Metanephros (tissue), 2 donors: ENCODE data around the gene NUTM2E.

GRCh38 chr10:79084882-79085713 is 16.3 kb downstream of the ZMIZ1 start:
- RAMPAGE, long total RNA = no peak

DNA sequence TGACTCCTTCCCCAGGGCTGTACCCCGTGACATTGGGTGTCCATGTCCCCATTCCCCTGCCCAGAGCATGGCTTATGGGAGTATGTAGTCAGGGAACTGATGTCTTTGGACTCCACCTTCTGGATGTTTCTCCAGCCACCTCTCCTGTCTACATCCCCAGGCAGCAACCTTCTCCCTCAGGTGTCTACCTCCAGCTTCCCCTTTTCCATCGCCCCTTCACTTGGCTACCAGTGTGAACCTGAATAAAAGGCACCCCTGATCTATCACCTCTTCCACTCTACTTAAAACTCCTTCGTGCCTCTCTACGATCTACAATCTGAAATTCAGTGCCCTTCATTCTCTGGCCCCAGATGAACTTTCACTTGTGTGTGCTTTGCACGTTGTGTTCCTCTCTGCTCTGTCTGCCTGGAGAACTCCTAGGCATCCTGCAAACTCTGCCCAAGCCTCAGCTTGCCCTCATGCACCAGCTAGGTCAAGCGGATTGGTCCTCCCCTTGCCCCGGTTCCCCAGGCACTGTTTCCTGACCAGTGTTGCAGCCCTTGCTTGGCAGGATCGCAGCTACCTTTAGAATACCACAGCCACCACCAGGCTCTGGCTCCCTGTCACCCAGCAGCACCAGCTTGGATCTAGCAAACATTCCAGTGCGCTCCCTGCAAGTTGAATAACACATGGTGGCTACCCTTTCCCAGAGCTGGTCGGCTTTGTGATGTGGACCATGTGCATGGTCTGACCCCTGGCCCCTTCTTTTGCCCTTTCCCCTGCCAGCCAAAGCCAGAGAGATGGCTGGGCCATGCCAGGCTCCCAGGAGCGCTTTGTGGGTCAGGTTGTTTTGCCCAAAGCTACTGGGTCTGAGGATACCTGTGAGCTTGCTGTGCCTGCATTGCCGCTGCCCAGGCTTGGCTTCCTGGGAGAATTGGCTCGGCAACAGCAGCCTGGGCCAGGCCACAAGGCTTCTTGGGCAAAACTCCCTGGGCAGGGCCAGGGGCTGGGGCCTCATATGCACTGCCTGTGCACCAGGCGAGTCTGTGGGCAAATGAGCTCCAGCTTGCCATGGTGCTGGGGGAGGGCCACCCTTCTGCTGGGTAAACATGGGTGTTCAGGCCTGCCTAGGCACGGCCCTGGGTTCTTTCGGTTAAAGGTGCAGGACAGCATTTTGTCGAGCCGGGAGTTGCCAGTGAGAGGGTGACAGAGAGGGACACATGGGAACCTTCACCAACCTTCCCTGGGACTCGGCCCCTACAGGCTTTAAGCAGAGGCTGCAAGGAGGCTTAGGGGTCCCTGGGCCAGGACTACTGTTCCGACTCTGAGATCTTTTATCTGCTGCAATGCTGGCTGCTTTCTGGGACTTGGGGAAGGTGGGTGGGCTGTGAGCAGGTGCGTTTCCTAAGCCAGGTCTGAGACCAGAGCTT is 19.1 kb downstream of the ZMIZ1 start:
- RAMPAGE, long total RNA = no peak

DNA sequence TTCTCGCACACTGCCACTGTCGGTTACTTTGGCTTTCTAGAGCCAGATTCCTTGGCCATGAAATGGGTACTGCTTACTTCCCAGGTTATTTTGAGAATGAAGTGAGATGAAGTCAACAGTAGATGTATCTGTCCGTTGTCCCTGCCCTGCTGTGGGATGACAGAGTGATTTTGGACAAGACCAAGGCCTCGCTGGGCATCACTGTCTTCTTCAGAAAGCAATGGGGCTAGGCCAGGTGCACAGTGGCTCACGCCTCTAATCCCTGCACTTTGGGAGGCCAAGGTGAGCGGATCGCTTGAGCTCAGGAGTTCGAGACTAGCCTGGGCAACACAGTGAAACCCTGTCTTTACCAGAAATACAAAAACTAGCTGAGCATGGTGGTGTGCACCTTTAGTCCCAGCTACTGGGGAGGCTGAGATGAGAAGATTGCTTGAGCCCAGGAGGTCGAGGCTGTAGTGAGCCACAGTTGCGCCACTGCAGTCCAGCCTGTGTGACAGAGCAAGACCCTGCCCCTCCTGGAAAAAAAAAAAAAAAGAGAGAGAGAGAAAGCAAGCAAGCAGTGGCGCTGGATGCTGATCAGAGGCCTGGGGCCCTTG is 25.8 kb downstream of the ZMIZ1 start:
- RAMPAGE, long total RNA = no peak

GRCh38 chr10:79118582-79119497 is 50.1 kb downstream of the ZMIZ1 start:
- RAMPAGE, long total RNA = no peak

DNA sequence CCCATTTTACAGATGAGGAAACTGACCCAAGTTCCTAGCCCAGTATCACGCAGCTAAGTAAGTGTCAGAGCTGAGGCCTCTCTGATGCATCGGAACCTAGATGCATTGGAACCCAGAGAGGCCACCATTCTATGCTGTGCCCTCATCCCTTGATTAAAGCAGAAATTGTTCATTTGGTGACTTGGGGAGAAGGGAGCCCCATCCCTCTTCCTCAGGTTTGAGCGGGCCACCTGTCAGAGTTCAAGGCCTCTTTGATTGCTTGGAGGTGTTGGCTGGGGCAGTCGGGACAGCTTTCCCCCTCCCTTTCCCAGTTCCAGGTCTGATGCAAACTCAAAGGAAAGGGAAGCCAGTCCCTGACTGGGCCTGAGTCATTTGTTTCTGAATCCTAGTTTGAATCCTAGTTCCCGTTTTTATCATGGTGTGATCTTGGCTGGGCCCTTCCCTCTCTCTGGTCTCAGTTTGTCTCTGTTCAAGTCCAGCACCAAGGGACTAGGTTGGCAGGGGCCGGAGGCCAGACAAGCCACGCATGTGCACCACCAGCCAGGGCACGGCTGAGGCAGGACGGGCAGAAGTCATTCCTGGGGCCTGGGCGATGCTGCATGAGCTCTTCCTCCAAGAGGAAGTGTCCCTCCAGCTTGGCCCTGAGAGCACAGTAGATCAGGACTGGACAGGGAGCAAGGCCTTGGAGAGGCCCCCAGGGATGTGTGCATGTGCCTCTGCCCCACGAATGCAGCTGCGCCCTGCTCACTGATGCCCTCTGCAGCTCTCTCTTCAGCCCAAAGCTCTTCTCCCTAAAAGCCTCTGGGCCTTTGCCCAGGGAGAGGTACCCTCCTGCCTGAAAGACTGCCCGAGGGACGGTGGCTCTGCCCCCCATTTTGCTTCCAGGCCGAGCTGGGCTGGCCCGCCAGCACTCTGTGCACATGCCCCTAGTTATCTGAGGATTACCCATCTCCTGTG is 86.5 kb downstream of the ZMIZ1 start:
- RAMPAGE, long total RNA = no peak

- RAMPAGE, long total RNA = no peak
Measured at GRCh38 chr10:79182428-79183376, 113.9 kb downstream of the ZMIZ1 start.

DNA sequence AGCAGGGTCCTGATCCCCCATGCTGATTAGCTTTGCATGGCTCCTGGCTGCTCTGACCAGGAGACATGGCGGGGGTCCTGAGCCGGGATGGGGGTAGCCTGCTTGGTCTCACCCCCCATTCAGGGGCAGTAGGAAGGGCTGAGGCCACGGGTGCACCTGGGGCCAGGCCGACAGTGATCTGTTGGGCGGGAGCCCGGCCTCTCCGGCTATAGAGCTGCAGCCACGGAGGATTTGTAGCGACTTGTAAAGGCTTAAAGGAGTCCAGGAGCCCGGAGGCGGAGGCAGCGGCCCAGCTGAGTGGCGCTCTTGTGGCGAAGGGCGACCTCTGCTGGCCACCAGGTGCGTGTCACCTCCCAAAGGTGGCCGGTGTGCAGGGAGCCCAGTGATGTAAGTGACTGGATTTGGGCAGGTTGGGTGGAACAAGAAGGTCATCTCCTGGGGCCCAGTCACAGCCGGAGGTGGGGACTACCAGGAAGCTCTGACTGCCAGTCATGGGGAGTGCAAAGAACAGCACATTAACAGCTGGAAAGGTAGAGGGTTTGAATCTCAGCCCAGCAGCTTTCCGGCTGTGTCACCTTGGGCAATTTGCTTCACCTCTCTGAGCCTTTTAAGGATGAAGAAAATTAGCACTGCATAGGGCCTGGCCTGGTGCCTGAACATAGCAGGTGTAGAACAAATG is 126.7 kb downstream of the ZMIZ1 start:
- RAMPAGE, long total RNA = no peak

GRCh38 chr10:79237342-79238552 is 109.5 kb upstream of the PPIF start:
- RAMPAGE, long total RNA = no peak

- RAMPAGE, long total RNA = no peak
Measured at GRCh38 chr10:79246598-79247468, 100.4 kb upstream of the PPIF start.

DNA sequence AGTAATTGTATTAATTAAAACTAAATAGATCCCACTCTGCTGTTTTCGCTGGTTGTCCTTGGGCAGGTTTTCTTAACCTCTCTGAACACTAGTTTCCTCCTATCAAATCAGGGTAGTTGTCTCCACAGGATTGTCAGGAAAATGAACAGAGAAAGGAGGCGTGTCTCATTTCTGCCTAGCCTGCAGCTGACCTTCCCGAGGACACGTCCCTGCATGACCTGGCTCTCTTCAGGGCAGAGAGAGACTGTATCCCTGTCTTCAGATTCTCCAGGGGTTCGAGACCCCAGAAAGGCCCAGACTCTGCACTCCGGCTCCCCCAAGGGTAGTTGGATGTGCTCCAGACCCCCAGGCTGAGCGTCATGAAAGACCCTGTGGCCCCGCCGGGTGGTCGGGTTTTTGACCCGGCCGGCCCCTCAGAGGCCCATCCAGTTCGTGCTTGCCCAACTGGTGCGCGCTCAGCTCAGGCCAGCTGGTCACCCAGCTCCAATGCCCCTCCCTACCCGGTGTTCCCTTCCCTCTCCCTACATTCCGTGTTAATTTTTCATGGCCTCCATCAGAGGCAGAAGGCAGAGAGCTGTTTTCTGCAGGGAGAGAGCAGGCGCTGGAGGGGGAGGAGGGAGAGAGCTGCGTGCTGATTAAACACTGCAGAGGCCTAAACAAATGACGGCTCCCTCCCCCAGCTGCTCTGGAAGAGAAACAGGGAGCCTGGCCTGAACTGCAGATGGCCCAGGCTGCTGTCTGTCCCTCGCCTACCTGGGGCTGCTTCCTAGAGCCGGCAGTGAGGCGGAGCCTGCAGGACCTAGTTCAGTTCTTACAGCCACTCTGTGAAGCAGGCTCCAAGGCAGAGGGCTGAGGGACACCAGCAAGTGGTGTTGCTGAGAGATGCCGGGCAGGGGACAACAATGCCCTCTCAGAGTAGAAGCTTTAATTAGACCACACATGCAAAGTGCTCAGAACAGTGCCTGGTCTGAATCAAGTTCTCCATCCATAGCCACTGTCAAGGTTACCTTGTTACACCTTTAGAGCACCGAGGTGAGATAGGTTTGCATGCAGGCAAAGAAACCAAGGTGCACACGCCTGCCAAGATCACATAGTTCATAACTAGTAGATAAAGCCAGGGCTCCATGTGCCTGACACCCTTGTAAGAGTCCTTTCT is 86.1 kb upstream of the PPIF start:
- RAMPAGE, long total RNA = no peak

GRCh38 chr10:79293163-79293739 is 54.0 kb upstream of the PPIF start:
- RAMPAGE, long total RNA = no peak

DNA sequence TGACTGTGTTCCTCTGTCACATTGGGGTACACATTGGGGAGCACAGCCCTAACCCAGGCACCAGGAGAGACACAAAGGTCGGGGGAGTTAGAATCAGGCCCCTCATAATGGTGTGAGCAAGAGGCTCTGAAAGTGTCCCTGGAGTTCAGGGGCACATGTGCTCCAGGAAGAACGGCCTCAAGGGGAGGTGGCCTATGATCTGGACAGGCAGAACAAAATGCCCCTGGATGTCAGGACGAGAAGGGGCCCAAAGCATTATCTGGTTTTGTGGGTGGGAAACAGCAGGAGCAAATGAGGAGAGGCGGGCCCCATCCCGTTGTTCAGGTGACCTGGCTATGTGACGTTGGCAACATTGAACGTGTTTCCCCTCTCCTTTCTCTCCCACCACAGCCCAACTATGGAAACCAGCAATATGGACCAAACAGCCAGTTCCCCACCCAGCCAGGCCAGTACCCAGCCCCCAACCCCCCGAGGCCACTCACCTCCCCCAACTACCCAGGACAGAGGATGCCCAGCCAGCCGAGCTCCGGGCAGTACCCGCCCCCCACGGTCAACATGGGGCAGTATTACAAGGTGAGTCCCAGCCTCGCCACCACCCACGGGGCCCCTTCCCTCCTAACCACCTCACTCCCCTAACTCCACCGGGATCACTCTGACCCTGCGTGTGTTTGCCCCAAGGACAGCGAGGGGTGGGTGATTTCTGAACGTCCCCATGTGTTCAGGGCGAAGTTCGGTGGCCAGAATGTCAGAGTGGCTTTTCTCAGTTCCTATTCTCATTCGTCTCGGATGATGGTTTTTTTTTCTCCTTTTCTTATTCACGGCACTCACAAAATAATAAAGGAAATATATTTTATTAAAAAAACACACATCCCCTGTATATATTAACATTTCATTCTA is 50.9 kb upstream of the PPIF start:
- RAMPAGE, long total RNA = no peak

DNA sequence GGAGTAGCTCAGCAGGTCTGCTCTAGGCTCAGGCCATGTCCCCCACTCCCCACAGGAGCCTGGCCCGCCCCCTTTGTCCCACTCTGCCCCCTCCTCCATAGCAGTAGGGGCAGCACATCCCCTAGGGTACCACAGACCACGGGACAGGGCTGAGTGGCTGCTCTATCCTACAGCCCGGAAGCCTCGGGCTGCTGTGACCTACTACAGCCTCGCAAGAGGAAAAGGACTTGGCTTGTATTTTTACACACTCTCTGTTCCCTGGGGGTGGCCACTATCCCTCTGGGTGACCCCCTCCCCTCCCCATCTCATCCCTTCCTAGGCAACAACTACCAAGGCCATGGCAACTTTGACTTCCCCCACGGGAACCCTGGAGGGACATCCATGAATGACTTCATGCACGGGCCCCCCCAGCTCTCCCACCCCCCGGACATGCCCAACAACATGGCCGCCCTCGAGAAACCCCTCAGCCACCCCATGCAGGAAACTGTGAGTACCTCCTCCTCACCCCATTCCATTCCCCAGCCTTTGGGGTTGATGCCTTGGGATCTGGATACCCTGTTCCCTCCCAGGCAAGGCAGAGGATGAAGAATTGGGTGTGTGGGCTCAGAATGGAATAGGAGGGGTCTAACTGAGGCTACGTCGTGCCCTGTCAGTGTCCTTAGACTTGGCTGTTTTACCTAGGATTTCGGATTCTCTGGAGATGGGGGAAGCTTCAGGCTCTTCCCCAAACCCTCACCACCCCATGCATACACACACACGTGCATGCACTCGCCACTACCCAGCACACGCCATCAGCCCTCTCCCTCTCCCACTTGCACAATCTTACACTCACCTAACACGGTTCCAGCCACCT is 40.0 kb upstream of the PPIF start:
- RAMPAGE, long total RNA = no peak

DNA sequence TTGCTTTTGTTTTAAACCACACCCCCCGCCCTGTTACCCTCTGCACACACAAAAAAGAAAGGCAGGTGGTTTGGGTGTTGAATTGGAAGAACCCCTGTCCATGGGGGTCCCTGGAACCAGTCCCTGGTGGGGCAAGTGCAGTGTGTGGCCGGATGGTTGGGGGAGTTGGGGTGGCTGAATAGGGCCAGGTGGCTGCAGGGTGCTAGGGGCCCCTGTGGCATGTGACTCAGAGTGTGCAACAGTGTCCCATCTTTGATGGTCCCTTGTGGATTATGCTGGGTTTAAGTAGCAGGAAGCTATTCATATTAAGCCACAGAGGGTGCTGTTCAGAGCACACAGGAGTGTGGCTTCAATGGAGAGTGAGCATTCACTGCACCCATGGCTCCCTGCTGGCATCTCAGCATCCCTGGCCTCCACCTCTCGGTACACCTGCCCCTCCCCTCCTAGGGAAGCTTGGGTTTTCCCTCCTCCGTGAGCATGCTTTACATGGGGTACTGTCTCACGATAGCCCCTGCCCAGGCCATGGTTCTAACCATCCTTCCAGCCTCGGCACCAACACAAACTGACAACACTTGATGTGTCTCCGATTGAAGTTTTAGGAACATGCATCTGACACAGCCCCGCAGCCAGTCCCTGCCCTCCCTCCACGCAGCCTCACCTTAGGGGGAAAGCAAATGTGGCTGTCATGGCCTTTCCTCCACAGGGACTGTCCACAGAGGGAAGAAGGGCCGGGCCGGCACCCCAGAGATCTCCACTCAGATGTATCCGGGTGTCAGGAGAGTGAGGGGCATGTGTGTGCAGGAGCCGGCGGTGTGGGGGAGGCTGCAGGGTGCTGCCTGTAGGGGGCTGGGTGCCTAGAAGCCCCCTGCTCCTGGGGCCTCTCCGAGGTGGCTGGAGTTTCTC is 30.4 kb upstream of the PPIF start:
- RAMPAGE, long total RNA = no peak

- RAMPAGE, long total RNA = no peak
Measured at GRCh38 chr10:79384228-79385113, 37.2 kb downstream of the PPIF start.

DNA sequence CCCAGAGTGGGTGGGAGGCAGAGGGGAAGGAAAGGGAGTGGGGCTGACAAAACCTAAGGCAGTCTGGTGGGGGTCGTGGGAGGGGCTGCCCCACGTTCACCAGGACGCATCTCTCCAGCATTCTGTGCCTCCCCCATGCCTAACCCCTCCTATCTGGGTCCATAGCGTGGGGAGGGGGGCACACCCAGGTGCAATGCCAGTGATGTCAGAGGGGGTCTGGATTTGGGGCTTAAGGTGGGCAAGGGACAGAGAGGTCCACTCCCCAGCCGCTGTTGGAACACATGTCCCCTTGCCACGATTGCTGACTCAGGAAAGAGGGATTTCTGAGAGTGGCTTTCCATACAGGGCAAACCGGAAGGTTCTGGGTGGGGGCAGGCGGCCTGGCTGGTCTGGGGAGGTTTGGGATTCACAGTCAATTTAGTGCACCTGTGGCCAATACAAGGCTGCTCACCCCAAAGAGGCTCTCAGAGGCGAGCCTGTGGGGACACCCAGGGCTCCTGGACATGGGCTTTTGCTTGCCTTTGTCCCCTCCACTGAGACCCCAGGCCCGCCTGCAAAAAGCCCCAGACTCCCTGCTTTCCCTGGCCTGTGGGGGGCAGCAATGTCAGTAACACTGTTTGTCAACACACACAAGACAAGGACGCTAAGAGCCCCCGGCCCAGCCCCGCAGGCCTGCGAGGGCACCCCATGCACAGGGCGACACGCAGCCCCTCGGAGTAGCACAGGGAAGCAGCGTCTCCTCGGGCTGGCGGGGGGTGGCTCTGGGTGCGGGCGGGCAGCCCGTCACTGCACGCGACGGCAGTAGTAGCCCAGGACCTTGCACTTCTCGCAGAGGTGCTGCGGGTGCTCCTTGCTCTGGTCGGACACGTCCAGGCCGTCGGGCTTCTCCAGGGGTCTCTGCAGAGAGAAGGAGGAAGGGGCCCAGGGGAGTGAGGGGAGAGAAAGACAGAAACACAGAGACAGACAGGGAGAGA is 38.6 kb downstream of the PPIF start:
- RAMPAGE, long total RNA = no peak

GRCh38 chr10:79446070-79447268 is 1.0 kb upstream of the ZCCHC24 start:
- RAMPAGE, long total RNA = no peak

DNA sequence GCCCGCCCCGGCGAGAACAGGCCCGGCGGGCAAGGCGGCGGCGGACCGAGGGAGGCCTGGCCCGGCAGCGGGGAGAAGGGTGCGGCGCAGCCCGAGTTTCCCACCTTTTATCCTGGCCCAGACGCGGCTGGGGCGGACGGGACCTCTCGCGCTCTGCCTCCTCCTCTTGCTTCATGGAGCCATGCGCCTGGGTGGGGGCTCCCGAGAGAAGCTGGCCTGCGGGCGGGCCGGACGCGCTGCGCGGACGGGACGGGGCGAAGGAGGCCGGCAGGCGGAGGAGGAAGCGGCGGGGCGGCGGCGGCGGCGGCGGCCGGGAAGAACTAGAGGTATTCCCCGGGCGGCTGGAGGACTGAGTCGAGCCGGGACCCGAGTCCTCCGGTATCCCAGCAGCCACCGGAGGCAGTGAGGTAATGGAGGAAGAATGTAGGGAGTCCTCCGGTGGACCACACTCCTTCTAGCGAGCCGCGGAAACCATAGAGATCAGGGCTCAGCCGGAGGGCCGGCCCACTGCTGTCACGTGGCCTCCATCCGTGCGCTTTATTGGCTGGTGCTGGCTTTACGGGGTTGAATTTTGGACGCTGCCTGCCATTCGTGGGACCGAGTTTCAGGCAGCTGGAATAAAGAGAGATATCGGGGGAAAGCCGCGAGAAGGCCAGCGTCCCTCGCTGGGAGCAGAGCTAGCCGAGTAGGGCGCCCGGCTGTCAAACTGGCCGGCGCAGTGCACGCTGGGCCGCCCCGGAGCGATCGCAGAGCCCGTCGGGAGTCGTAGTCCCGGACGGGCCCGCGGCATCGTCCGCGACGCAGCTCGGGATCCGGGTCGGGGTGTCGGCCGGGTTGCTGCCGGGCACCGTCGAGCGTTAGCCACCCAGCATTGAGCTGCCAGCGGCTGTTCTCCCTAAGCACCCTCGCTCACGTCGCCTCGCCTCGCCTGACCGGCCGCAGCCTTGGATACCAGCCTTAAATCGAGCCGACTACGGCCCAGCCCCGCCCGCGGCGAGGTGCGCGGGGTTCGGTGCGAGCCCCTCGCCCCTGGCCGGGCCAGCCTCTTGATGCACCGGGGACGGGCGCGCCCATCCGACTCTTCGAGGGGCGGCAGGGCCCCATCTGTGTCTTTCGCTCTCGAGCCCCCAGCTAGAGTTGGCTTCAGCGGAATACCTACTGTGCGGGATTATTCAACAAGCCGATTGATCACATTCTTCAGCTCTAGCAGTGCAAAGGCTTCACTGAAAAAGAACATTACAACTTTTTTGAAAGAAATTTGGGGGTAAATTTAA is at the start of gene NUTM2E:
TSS of gene NUTM2E (plus strand) at position 646 of the 1,274 bp plus-strand sequence.
- RAMPAGE, long total RNA = no peak

- RAMPAGE, long total RNA = no peak
Measured at GRCh38 chr10:80135820-80136568, 3.5 kb downstream of the PLAC9 start.

DNA sequence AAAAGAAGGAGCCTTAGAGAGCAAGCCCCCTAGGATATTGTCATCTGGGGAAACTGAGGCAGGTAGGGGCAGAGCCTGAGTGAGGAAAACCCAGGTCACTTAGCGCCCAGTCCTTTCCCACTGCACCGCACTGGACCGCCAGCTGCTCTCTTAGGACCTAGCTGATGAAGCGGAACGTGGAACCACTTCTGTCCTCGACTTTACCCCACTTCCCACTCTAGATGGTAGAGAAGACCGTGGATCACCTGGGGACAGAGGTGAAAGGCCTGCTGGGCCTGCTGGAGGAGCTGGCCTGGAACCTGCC is 11.4 kb downstream of the PLAC9 start:
- RAMPAGE, long total RNA = no peak